Endothelial cell (in vitro differentiated cells): Measurements from ENCODE around the genes SPATA33, SPATA2L and TCF25.

DNA sequence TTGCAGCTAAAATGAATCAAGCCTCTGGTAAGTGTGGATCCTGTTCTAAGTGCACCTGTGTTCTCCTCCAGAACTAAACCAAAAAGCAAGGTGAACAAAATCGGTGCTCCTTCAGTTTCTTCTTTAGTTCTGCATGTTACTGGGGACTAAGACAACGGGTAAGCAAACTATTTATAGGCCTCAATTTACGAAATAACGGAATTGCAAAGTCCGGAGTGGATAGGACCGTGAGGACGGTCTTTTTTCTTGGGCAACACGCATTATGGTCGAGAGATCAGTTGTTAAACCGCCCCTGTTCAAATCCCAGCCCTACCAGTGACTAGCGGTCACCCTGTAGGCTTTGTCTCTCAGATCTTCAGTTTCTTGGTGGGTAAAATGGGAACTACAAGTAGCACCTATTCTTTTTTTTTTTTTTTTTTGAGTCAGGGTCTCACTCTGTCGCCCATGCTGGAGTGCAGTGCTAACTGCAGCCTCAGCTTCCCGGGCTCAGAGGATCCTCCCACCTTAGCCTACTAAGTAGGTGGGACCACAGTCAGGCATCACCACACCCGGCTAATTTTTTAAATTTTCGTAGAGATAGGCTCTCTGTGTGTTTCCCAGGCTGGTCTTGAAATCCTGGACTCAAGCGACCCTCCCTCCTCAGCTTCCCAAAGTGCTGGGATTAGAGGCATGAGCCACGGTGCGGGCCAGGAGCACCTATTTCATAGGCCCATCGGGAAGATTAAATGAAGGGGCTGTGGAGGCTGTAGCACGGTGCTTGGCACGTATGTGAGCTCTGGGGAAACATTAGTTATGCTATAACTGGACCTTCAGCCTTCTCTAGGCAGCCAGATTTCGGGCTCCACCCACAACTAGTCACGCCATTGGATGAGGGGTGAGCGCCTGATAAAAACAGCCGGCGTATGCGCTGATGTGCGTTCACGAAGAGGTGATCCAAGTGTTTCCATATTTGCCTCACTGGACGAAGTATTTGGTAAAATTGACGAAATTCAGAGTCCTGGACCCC is 1.3 kb upstream of the ANKRD11 start:
- PRO-cap: unidirectional peak, minus-strand start at position 317 of the sequence

DNA sequence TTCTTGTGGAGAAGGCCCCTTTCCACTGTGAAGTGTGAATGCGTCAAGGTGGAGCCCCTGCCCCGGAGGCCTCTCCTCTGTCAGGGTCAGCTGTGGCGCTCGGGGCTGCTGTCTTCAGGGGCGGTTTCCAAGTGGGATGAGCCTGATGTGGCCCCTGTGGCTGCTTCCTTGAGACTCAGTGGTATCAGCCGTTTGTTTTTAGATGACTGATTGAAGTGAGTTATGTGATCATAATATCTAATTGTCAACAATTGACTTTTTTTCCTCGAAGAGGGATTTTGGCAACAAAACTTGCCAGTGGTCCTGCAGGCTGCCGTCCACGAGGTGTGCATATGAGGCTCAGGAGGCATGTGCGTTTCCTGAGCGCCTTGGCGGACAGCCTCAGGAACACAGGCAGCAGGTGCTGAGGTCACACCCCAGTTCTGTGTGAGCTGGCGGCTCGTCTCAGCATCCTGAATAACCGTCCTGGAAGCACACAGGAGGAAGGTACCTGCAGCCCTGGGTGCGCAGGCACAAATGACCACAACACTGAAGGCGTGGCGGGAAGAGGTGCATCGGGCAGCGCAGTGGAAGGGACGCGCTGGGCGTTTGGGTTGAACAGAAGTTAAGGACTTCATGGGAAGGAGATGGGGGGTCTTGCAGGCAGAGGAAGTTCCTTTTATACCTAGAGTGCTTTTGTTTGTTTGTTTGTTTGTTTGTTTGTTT is 11.7 kb downstream of the SPG7 start:
- PRO-cap: no peak

DNA sequence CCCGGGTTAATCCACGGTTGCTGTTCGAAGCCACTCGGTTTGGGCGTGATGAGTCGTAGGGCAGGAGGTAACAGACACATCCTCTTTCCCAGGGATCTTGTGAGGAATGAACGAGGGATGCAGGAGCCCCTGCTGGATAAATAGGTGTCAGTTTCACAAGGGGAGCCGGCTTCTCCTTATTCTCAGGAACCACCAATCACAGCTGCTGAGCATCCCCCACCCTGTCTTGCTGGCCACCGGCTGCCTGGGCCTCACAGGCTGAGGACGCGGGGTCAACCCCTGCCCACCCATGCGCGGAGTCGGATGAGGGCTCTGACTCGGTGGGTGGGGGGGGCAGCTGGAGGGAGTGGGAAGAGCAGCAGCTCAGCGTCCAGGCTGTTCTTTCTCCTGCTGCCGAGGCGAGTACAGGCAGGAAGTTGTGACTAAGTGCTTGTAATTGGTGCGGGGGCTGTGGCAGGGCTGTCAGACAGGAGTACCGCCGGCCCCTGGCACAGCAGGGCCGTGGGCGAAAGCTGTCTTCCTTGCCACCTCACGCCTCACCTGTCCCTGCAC is 11.2 kb upstream of the DPEP1 start:
- PRO-cap: no peak

DNA sequence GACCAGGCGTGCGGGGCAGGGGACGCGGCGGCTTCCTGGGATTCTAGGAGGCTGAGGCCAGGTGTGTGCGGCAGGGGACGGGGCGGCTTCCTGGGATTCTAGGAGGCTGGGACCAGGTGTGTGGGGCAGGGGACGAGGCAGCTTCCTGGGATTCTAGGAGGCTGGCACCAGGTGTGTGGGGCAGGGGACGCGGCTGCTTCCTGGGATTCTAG is 283 bp downstream of the DPEP1 start:
- PRO-cap: no peak

DNA sequence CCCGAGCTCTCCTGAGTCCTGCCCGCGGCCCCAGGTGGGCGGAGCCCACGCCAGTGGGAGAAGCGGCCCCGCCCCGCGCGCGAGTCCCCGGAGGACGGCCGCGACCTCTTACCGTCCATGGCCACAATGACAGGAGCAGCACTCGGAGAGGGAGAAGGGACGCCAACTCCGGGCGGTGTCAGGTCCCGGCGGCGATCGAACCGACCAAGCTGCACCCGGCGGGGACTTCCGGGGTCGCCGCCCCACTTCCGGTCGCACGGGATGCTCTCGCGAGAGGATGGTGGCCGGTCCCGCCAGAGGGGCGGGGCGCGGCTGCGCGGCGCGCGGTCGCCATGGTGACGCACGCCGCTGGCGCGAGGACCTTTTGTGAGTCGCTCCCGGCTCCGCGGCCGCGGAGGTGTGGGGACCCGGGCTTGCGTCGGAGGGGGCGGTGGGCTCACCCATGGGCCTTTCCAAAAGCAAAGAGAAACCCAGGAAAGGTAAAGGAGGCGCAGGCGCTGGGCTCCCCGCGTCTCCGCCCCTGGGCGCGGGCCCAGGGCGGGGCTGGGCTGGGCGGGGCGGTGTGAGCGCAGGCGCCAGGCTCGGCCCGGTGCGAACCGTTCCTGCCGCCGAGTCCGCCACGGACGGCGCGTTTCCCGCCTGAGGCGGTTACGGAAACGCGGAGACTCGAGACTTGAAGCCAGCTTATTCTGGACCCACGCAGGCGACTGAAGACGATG is at the start of gene SPATA33:
Gene SPATA33 (plus strand): TSS at position 367 of the 719 bp plus-strand sequence.
- PRO-cap: bidirectional peak, plus-strand start at position 296 of the sequence, minus-strand start at position 227 of the sequence; bidirectional peak, plus-strand start at position 599 of the sequence, minus-strand start at position 616 of the sequence

GRCh38 chr16:89699835-89700805 is 1.4 kb downstream of the SPATA2L start:
- PRO-cap: bidirectional peak, plus-strand start at chr16:89700449, minus-strand start at chr16:89700141

DNA sequence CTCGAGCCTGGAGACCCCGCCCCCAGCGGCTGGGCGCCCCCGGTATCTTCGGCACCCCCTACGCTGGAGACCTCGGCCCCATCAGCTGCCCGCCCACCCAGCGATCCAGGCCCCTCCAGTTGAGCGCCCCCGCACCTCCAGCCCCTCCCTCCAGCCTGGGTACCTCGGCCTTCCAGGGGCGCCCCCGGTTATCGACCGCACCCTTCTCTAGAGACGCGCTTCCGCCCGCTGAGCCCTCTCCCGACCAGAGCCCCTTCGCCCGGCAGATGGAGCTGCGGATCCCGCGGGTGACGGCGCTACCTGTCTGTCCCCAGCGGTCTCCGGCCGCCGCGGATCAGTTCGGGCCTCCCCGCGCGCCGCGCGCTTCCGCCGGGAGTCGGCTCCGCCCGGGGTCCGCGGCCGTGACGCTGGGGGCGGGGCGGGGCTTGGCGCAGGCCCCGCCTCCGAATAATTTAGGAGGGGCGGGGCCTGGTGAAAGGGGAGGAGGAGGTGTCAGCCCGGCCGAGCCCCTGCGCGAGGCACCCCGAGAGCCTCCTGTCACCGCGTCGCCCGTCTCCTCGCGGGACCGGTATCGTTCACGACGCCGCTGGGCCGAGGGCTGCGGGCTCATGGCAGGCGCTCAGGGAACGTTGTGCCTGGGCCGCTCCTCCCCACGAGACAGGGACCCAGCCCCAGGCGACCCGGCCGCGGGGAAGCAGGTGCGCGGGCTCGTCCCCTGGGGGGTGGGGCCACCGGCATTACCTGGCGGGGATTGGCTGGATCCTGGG is at the start of gene SPATA2L:
Gene SPATA2L (minus strand): TSS at position 378 of the 767 bp plus-strand sequence.
- PRO-cap: bidirectional peak, plus-strand start at position 265 of the sequence, minus-strand start at position 320 of the sequence; bidirectional peak, plus-strand start outside the sequence, minus-strand start at position 659 of the sequence

- PRO-cap: no peak
Observed at GRCh38 chr16:89724077-89724822, 2.9 kb downstream of the ZNF276 start.

DNA sequence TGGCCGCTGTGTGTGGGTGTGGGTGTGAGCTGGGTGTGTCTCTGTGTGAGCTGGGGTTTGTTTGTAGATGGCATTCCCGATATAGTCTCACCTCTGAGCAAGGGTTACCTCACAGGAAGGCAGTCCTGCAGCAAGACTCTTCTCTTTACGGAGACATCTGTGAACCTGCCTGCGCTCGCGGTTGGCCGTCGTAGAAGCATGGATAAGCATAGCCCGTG is 5.5 kb downstream of the SPIRE2 start:
- PRO-cap: no peak

DNA sequence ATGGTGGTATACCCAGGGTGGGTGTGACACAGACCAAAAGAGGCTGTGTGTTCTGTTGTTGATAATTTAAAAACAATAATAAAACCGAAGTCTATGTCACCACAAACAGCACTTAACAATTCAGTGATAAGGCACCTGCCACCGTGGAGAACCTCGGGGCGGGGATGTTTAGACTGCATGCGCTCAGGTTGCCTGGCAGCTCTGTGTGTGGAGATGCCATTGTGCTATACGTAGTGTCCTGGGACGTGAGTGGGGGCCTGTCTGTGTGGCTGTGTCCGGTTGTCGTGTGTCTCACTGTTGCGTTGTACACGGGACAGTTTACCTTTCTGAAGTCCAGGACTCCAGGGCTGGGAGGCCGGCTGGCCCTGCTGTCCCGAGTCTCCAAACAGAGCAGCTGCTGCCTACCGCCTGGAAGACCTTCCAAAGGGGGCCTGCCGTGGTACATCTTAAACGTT is 18.8 kb downstream of the SPIRE2 start:
- PRO-cap: no peak

- PRO-cap: no peak
Observed at GRCh38 chr16:89858617-89859401, 14.6 kb upstream of the TCF25 start.

- PRO-cap: bidirectional peak, plus-strand start at chr16:89873645, minus-strand start at chr16:89873482; bidirectional peak, plus-strand start at chr16:89873812, minus-strand start at chr16:89873858; bidirectional peak, plus-strand start at chr16:89874397, minus-strand start at chr16:89874078
Observed at GRCh38 chr16:89873405-89874133, at the start of gene TCF25. TSS of gene TCF25 (plus strand) at chr16:89873592.

DNA sequence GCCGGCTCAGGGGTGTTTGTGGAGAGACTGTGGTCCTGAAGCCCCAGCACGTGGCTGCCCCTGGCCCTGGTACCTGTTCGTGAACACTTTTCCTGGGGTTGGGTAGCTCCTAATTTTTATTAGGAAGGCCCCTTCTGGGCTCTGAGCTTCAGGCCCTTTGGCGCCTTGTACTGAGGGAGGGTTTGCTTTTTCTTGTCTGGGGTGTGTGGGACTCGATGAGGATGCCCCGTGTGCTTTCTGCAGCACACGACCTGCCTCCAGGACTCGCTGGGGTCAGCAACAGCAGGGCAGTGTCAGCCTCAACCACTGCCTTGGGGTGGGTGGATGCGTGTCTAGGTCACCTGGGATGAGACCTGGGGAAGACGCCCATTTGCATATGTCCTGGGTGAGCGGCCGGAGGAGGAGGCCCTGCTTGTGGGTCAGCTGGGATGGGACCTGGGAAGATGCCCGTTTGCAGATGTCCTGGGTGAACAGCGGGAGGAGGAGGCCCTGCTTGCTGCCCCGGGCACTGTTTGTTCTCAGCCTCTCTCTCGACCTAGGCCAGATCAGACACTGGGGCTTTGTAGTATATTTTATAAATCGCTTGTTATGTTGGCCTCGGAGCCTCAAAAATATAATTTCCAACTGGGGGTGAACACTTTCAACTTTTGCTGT is 17.6 kb downstream of the DBNDD1 start:
- PRO-cap: no peak